T-cell (primary cell): Measurements from ENCODE around the genes ESD and NUDT15.

- PRO-cap, 7 experiments = no peak in any of the 7 experiments
Measured at GRCh38 chr13:45170413-45170891, 30.4 kb downstream of the KCTD4 start.

DNA sequence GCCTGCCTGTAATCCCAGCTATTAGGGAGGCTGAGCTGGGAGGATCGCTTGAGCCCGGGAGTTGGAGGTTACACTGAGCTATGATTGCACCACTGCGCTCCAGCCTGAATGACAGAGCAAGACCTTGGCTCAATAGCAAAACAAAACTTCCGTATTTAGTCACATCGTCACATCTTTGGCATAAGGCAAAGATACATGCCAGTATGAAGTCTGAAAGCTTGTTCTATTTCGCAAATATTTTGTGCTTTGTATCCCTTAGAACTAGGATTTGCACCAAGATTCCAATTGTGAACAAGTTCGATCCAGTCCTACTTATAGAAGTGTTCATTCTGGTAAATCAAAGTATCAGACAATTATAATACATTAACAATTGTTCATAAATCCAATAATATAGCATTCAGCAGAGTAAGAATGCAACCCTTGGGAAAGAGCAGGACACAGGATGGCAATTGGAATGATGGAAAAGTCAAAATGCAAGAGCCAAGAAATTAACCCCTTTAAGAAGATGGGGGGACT, 1.3 kb upstream of the TPT1 start:
- PRO-cap, 7 experiments = no peak in any of the 7 experiments

- PRO-cap, 7 experiments = no peak in any of the 7 experiments
Measured at GRCh38 chr13:45521136-45521628, 56.4 kb downstream of the COG3 start.

DNA sequence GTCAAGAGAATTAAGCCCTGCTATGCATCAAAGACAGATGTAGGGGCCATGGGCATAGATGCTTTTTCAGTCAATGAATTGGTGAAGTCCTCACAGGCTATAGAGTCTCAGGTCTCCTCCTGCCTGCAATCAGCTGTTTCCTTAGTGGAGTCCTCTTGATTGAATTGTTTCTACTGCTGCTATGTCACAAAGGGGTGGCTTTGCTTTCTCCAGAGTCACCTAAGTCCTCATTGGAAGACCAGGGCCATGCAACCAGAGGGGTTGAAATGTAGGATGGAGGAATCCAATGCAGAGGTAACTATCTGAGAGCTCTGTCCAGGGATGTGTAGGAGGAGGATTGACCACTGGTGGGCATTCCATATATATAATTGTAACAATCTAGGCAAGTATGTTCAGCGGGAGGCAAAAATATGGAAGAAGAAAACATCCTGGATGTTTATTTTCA, 1.2 kb downstream of the CBY2 start:
- PRO-cap, 7 experiments = no peak in any of the 7 experiments

DNA sequence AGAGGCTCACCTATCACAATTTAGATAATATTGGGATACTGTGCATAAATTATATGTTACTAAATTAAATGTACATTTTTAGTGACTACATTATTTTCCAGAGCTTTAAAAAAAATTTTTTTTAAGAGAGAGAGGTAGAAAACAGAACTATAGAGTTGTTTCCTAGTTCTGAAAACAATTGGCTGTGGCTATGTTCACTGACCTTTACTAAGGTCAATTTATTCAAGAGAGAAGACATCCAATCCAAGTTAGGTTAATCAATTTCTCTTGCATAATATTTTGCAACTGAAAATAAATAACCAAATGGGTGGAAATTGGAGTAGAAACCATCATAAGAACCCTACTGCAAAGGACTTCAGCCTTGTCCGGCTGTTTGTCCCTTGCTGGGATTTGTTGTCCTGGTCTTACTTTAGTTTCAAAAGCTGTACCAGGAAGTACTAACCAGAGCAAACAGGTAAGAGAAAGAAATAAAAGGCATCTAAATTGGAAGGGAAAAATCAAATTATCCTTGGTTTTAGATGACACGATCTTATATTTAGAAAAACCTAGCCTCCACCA, 23.2 kb upstream of the ZC3H13 start:
- PRO-cap, 7 experiments = no peak in any of the 7 experiments

GRCh38 chr13:46121487-46122236, 16.8 kb upstream of the CPB2 start:
- PRO-cap, 7 experiments = no peak in any of the 7 experiments

GRCh38 chr13:46123517-46124091, 18.8 kb upstream of the CPB2 start:
- PRO-cap, 7 experiments = no peak in any of the 7 experiments

GRCh38 chr13:46126568-46127080, 21.8 kb upstream of the CPB2 start:
- PRO-cap, 7 experiments = no peak in any of the 7 experiments

GRCh38 chr13:46150725-46151425, 31.1 kb downstream of the LCP1 start:
- PRO-cap, 7 experiments = no peak in any of the 7 experiments

DNA sequence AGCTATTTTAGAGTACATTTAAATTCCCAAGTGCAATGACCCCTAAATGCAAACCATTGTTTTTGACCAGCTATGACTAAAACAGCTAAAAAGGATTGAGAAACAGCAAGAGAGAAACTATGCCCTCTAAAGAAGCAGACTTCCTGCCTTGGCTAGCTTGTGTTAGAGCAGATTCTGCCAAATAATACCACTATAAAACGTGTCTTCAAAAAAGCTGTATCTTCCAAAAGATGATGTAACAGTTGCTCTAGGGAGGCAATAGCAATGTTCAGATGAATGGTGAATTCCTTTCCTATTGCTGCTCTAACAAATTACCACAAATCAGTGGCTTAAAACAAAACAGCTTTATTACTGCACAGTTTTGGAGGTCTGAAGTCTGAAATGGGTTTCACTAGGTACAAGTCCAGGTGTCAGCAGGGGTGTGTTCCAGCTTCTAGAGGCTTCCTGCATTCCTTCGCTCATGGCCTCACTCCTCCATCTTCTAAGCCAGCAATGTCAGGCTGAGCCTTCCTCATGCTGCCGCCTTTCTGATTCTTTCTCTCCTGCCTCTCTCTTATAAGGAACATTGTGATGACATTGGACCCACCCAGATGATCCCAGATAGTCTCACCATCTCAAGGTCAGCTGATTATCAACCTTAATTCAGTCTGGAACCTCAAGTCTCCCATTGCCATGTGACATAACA, 84.5 kb downstream of the LRRC63 start:
- PRO-cap, 7 experiments = peak in 2 of 7 experiments; most common plus-strand start position 348 of the sequence (in 1); most common minus-strand start position 154 of the sequence (in 1)

DNA sequence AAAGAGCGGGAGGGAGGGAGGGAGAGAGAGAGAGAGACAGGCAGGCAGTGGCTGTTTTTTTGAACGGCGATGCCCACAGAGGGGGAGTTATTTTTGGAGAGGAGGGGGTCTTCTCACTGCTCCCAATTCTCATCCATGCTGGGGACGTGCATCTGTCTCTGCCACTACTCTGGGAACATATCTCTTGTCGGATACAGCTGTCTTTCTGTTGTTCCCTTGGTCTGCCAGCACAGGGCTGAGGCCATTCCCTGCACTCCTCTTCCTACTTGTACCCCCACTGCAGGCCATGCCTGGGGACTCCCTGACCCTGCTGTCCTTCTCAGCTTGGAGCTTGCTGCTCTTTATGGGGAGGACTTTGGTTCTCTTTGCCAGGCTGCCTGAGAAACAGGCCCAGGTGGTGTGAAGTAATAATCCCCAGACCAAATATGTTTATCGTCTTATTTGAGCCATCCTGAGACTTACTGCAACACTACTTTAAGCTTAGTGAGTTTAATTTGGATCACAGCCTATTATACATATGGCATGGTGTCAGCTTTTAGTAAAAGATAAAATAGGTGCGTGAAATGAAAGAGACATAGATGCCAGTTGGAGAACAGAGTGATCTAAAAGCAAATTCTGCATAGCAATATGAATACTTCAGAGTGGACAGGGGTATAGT, 19.1 kb downstream of the LRCH1 start:
- PRO-cap, 7 experiments = no peak in any of the 7 experiments

GRCh38 chr13:46615828-46616750, 63.1 kb downstream of the LRCH1 start:
- PRO-cap, 7 experiments = no peak in any of the 7 experiments

- PRO-cap, 7 experiments = no peak in any of the 7 experiments
Measured at GRCh38 chr13:46759906-46760442, 37.0 kb downstream of the ESD start.

- PRO-cap, 7 experiments = peak in 7 of 7 experiments; most common plus-strand start chr13:46797274 (in 5); most common minus-strand start chr13:46797142 (in 4)
Measured at GRCh38 chr13:46797013-46798015, at the start of gene ESD. Gene ESD (minus strand): TSS chr13:46797161.

GRCh38 chr13:47903870-47904921, 96.9 kb downstream of the SUCLA2 start:
- PRO-cap, 7 experiments = no peak in any of the 7 experiments

- PRO-cap, 7 experiments = peak in 7 of 7 experiments; most common plus-strand start chr13:48037759 (in 5); most common minus-strand start chr13:48037992 (in 7)
Measured at GRCh38 chr13:48037170-48038269, at the start of gene NUDT15. Gene NUDT15 (plus strand): TSS chr13:48037726.

- PRO-cap, 7 experiments = no peak in any of the 7 experiments
Measured at GRCh38 chr13:48121788-48122124, 26.9 kb upstream of the MED4 start.

GRCh38 chr13:48123850-48124412, 29.0 kb upstream of the MED4 start:
- PRO-cap, 7 experiments = no peak in any of the 7 experiments

DNA sequence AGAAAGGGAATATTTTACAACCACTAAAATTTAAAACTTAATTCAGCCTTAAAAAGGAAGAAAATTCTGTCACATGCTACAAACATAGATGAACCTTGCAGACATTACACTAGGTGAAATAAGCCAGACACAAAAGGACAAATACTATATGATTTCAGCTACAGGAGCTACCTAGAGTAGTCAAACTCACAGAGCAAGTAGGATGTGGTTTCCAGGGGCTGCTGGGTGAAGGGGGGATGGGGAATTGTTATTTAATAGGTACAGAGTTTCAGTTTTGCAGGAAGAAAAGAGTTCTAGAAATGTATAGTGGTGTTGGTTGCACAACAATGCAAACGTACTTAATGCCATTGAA, 46.8 kb upstream of the ITM2B start:
- PRO-cap, 7 experiments = peak in 3 of 7 experiments; most common plus-strand start position 279 of the sequence (in 3); most common minus-strand start position 119 of the sequence (in 1)

- PRO-cap, 7 experiments = no peak in any of the 7 experiments
Measured at GRCh38 chr13:48248882-48249429, 15.9 kb downstream of the ITM2B start.